ENCODE measurements around the genes ARL6, CPOX and ST3GAL6.

DNA sequence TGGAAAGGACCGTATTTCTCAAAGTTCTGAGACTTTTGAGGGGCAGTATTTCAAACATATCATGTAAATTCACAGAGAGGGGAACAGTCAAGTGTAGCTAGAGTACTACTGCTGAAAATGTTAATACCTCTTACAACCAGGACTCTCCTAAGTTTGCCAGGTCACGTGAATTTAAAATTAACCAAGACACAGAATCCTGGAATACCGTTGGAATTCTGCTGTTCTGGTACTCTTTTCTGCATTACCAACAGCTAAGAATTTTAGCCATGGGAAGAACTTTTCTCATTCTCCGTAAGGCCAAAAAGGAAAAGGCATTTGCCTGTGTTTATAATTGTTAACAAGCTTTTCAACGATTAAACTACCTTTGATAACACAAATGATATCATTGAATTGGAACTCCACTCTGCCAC is 567 bp upstream of the GBE1 start:
- PRO-cap, result unidirectional peak, minus-strand start at position 119 of the sequence
- RAMPAGE, long total RNA, 4 experiments, result no peak in any of the 4 experiments

DNA sequence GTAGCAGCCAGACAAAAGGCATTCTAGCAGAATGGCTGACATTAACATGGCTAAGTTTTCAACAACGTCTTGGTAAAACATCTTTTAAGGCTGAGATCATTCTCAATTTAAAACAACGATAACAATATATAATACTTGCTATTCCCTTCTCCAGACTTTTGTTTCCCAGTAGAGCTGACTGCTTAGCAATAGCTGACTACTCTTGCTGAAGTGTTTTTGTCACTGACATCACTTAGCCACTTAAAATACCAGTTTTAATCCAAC is 28.6 kb upstream of the GBE1 start:
- PRO-cap, result no peak
- RAMPAGE, long total RNA, 4 experiments, result no peak in any of the 4 experiments

GRCh38 chr3:82354079-82354668 is 592.7 kb upstream of the GBE1 start:
- PRO-cap, result no peak
- RAMPAGE, long total RNA, 4 experiments, result no peak in any of the 4 experiments

DNA sequence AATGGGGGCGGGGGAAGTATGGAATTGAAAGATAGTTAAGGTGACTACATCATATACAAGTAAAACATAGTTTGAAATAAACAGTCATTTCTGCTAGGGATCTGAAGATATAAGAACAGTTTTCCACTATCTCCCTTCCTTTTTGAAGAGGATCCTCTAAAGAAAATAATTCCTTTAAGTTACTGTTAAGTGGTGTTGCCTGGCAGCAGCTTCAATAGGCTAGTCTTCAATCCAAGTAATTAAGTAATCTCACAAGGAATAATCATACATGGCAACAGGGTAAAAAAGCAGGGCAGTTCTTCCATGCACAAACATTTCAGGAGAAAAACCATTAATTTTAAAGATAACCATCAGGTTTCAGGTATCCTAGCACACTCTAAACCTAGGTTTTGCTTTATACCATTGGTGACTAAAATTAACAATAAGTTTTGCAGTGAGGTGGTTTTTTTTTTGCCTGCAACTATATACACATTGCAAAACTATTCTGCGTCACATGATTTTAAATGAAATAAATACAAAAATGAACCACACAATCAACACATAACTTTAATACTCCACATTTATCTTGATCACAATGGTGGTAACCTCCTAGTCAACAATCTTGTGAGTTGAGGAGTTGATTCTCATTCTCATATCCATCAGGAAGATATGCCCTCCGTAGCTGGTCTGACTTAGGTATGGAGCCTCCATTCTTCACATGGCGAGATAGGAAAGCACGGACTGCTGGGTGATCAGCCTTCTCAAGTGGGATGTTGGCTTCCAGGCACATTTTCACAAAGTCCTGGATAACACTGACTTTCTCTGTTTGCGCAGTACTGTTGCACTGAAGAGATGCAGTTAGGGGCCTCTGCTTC is 3.7 kb downstream of the CGGBP1 start:
- PRO-cap, result no peak
- RAMPAGE, long total RNA, 4 experiments, result no peak in any of the 4 experiments

DNA sequence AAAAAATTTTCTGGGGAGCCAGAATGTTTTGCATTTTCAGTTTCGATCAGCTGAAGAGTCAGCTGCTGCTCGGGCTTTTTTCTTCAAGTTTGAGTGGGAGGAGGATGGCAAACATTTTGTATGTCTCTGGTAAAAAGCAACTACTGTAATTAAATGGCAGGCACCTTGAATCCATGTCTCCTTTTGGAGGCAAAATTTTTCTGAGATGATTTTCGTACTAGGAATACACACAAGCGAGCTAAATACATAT is 617 bp downstream of the C3orf38 start:
- PRO-cap, result no peak
- RAMPAGE, long total RNA, 4 experiments, result no peak in any of the 4 experiments

GRCh38 chr3:88205527-88205756 is 55.7 kb downstream of the C3orf38 start:
- PRO-cap, result no peak
- RAMPAGE, long total RNA, 4 experiments, result no peak in any of the 4 experiments

DNA sequence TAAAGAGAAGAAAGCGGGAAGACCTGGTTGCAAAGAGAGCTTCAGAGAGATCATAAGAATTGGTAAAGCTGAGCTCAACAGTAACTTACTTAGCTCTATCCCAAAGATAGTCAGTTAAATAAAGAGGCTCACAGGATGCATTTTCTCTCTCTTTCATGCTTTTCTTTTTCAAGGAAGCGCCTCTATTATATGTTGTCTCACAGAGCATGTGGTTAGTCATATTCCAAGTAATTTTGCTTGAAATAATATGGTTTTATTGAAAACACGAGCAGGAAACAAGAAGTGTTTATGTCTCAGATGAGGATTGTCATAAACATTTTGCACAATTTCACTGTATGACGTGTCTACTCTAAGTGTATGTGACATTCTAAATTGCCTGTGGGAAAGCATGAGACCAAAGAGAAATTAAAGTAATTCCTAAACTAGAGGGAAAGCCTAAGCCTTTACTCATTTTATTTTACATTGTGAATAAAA is 818.5 kb downstream of the EPHA3 start:
- PRO-cap, result no peak
- RAMPAGE, long total RNA, 4 experiments, result no peak in any of the 4 experiments

DNA sequence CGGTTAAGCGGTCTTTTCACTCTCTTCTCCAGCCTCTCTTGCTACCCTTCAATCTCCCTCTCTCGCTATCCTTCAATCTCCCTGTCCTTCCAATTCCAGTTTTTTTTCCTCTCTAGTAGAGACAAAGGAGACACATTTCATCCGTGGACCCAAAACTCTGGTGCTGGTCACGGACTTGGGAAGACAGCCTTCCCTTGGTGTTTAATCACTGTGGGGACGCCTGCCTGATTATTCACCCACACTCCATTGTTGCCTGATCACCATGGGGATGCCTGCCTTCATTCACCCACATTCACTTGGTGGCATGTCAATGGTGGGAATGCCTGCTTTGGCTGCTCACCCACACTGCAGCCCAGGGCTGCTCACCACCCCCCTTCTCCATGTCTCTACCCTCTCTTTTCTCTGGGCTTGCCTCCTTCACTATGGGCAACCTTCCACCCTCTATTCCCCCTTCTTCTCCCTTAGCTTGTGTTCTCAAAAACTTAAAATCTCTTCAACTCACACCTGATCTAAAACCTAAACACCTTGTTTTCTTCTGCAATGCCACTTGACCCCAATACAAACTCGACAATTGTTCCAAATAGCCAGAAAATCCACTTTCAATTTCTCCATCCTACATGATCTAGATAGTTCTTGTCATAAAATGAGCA is 35.0 kb downstream of the PROS1 start:
- PRO-cap, result no peak
- RAMPAGE, long total RNA, 4 experiments, result no peak in any of the 4 experiments

DNA sequence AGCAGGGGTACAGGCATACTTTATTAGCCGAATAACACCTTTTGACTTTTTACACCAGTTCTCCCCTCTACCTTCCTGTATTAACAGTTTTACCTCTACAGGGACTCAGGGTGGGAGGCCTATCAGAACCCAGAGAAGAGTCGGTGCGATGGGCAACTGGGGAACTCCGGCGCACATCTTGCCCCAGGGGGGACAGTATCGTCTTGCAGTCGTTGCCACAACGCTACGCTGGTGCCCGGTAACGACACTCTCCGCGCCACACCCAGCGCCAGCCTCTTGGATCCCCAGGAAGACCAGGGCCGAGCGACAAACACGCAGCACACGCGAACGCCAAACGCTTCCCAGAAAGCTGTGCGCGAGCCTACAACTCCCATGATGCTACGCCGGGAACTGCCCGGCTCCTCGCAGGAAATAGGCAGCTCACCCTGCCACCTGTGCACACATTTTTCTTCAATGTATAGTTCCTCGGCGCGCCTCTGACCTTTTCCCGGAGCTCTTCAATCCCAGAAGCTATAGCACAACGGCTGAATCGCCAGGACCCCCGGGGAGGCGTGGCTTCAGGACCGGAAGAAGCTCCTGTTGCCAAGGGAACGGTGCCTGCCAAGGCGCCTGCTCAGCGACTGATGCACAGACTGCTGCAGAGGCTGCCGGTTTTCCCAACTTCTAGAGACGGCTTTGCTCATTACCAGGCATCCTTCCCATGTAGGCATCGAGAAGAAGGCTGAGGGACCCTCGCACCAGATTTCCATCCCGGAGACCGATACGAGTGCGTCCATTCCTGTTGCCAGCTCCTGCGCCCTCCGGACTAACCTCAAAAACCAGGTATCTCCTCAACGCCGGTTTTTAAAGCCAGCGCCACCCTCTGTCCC is at the start of gene ARL6:
Gene ARL6 (plus strand): TSS at position 603 of the 869 bp plus-strand sequence.
- PRO-cap, result bidirectional peak, plus-strand start at position 381 of the sequence, minus-strand start at position 553 of the sequence
- RAMPAGE, long total RNA, 4 experiments, result start-site peak on the plus strand in 3 of 4 experiments, centred at positions 393 to 623 of the sequence, 26 to 198 reads per replicate

- PRO-cap, result no peak
- RAMPAGE, long total RNA, 4 experiments, result no peak in any of the 4 experiments
Measured at GRCh38 chr3:97991242-97991688, 19.0 kb upstream of the RIOX2 start.

DNA sequence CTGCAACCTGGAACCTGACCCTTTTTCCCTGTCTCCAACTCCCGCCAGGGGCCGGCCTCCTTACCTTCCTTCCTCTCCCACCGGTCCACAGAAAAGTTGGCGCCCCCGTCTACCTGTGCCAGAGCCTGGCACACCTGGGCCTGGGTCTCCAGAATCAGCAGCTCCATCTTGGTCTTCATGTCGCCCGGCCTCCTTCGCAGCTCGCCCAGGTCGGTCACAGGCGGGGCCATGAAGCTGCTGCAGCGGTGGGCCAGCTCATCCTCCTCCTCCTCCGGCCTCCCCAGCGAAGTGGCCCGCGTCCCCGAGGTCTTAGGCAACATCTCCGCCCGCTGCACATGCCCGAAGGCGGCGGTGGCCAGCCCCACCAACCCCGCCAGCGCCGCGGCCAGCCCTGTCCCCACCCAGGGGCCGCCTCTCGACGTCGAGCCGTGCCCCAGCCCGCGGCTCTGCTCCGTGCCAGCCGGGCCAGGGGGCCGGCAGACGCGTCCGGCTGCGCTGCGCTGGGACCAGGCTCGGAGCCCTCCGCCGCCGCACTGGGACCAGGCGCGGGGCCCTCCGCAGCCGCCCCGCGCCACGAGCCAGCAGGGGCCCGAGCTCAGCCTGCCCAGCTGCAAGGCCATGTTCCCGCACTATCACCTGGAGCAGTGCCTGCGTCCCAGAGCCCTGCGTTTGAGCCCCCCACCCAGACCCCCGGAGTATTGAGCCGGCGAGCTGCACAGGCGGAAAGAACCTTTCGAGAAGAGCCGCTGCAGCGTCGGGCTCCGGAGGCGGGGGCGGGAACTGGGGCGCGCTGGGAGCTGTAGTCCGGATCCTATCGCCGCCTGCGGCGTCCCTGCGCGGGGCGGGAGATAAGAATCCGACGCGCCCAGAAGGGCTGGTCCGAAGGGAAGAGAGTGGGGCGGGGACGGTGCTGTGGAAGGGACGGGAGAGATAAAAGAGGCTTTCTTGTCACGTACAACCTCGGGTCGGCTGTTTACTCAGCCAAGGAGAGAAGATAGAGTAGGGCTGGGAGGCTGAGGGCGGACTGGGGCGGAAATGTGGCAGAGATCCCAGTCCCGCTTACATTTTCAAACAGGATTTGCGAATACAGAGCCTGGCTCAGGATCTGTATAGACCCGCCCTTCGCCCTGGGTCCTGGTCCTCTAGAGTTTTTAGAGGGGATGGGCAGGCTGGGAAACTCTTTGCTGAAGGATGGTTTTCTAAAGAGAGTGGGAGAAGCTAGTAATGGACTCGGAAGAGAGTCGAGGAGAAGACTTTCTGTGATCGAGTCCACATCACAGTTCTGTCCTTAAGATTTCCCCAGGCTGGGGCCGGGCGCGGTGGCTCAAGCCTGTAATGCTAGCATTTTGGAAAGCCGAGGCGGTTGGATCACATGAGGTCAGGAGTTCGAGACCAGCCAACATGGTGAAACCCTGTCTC is at the start of gene CPOX:
Gene CPOX (minus strand): TSS at position 727 of the 1,419 bp plus-strand sequence.
- PRO-cap, result bidirectional peak, plus-strand start at position 877 of the sequence, minus-strand start at position 782 of the sequence
- RAMPAGE, long total RNA, 4 experiments, result no peak in any of the 4 experiments

DNA sequence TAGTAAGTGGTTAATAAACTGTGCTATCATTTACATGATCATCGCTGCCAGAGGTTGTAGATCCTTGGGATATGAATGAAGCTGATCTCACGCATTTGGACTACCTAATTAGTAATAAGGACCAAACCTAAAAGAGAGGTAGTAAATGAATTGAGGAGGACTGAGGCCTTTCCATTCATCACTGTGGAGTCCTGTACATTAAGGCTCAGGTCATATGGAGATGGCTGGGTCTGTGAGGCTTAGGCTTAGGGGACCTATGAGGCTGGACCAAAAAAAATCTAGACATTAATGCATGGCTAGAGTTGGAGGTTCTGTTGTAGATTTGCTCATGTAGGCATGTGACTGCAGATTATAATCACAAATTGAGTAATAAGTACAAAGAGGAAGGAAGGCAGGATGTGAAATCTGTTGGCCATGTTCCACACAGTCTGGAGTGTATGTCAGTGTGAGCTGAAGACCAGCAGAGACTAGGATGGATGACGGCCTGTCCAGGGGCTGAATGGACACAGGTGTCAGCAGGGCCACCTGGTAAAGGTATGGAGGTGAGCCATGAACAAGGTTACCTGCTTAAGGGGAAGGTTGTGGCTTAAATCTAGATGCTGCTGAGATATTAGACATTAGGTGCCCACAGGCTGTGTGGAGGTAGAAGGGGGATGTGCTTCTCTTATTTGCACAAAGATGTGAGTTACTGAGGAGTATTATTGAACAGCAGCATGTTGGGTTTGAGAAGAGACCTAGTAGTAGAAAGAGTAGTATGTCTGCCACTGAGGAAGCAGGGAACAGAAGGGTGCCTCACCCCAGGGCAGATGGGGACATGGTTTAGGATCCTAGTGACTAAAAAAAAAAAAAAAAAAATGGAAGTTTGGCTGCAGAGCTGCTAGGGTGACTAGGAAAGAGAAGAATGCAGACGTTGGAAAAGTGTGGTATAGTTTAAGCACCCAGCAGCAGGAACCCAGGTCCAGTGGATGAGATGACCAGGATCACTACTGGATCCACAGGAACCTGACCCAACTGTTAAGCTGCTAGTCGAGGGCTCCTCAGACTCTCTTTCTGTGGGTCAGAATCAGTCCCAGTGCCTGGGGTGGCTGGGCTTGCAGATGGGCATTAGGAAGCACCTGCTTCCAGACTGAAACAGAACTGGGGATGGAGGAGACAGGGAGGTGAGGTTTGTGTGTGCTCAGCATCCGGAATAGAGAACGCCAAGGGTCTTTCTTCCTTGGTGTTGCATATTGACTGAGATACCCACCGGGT is at the start of gene ST3GAL6:
Gene ST3GAL6 (plus strand): TSS at position 443 of the 1,251 bp plus-strand sequence.
- PRO-cap, result unidirectional peak, plus-strand start at position 463 of the sequence
- RAMPAGE, long total RNA, 4 experiments, result start-site peak on the plus strand in 1 of 4 experiments, centred at position 434 of the sequence, 11 reads per replicate

- PRO-cap, result no peak
- RAMPAGE, long total RNA, 4 experiments, result no peak in any of the 4 experiments
Measured at GRCh38 chr3:98980753-98981812, 79.6 kb upstream of the DCBLD2 start.

DNA sequence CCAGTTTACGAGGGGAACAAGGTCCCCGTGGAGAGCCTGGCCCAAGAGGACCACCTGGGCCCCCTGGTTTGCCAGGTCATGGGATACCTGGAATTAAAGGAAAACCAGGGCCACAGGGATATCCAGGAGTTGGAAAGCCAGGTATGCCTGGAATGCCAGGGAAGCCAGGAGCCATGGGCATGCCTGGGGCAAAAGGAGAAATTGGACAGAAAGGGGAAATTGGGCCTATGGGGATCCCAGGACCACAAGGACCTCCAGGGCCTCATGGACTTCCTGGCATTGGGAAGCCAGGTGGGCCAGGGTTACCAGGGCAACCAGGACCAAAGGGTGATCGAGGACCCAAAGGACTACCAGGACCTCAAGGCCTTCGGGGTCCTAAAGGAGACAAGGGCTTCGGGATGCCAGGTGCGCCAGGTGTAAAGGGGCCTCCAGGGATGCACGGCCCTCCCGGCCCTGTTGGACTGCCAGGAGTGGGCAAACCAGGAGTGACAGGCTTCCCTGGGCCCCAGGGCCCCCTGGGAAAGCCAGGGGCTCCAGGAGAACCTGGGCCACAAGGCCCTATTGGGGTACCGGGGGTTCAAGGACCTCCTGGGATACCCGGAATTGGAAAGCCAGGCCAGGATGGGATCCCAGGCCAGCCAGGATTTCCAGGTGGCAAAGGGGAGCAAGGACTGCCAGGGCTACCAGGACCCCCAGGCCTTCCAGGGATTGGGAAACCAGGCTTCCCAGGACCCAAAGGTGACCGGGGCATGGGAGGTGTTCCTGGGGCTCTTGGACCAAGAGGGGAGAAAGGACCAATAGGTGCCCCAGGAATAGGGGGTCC is 23.2 kb upstream of the CMSS1 start:
- PRO-cap, result no peak
- RAMPAGE, long total RNA, 4 experiments, result no peak in any of the 4 experiments

GRCh38 chr3:99795660-99796285 is 21.9 kb upstream of the CMSS1 start:
- PRO-cap, result no peak
- RAMPAGE, long total RNA, 4 experiments, result no peak in any of the 4 experiments

DNA sequence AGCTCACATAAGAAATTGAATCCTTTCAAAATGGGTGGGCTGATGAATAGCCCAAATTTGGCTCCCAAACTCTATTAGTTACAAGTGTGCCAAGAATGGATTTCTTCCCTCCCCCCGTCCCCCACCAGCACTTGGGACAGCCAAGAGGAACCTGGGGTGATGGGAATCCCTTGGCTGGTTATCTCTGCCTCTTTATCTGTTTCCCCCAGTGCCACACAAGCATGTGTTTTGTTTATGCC is 28.3 kb downstream of the CMSS1 start:
- PRO-cap, result no peak
- RAMPAGE, long total RNA, 4 experiments, result no peak in any of the 4 experiments

GRCh38 chr3:99875544-99875939 is 57.9 kb downstream of the CMSS1 start:
- PRO-cap, result bidirectional peak, plus-strand start at chr3:99875801, minus-strand start at chr3:99875708
- RAMPAGE, long total RNA, 4 experiments, result no peak in any of the 4 experiments

DNA sequence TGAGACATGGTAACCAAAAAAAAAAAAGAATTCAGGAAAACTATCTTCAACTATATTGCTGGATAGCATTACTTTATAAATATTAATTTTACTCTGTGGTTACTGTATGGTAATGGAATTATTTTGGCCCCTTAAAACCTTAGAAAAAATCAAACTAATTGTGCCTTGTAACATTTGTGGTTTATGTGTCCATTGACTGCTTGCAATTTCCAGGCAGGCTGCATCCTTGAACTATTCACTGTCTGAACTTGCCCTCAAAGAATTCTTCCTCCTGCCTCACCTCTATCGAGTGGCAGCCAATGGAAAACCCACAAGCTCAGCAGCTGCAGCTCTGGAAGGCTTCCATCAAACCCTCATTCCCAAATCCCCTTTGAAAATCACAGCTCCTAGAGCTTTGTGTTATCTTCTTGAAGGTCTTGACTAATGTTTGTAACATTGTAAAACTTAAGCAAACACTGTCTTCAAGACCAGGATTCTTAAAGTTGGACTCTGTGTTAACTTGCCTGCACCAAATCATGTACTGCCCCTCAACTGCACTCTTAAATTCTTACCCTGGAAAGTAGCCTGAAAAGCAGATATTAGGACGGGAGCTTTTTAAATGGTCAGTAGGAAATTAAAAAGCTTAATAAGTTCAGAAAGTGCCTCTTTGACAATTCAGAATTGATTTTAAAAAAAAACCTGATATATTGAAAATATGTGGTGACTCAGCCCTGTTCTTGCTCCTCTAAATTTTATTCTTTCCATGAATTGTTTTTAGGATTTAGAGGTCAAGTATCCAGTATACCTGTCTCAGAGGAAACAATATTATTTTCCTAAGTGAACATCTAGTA is 81.0 kb downstream of the FILIP1L start:
- PRO-cap, result no peak
- RAMPAGE, long total RNA, 4 experiments, result no peak in any of the 4 experiments

DNA sequence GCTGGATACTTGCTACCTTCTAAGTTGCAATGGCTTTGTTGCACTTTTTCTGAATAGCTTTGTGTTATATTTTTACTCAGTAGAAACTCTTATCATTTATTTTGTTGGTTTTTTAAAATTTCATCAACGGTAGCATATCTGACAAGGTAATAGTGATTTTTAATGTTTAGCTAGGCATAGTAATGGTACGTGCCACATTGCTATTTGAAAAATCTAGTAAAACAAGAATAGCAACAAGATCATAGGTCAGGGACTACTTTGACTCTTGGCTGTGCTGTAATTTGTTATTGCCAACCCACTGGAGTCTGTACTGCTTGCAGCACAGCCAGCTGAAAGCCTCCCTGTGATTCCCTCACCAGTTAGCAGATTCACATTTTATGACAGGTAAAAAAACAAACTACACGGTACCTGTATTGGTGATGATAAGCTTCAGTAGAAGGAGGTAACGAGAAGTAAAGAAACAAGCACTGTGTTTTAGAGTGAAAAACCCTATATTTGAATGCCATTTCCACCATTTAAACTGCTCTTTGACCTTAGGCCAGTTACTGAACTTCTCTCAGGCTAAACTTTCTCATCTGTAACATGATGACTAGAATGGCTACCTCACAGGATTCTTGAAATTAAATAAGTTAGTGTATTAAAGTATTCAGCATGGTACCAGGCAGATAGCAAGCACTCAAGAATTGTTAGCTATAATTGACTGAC is 16.3 kb downstream of the FILIP1L start:
- PRO-cap, result no peak
- RAMPAGE, long total RNA, 4 experiments, result no peak in any of the 4 experiments

DNA sequence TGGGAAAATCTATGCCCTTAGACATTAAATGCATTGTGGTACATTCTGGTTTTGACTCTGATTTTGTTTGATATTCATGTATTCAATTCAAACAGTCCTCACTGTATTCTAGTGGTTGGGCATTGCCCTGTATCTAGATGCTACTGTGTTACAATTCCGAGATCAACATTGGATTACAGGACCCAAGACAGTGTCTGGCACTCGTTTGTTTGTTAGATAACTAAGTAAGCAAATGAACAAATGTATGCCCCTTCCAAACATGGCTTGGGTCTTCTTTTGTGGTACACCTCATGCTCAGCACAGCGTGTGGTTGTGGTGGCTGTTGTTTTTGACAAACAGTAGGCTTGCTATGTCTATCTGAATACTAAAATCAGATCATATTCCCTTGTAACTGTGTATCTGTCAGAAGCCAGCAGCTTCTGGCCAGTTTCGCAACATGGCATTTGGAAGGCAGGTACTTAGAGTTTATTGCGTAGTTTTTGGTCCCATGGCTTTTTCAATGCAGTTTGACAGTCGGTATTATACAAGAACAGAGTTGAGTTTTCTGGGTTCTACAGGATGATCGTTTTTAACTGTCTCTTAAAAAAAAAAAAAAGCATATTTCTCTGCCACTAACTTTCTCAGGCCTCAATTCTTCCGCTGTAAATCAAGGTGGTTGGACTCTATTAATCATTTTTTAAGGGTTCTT is 5.7 kb downstream of the FILIP1L start:
- PRO-cap, result no peak
- RAMPAGE, long total RNA, 4 experiments, result no peak in any of the 4 experiments

Data from esophagus muscularis mucosa (tissue), 4 donors.